Frontal cortex (tissue), 2 donors: Measurements from ENCODE around the gene KLHDC4.

DNA sequence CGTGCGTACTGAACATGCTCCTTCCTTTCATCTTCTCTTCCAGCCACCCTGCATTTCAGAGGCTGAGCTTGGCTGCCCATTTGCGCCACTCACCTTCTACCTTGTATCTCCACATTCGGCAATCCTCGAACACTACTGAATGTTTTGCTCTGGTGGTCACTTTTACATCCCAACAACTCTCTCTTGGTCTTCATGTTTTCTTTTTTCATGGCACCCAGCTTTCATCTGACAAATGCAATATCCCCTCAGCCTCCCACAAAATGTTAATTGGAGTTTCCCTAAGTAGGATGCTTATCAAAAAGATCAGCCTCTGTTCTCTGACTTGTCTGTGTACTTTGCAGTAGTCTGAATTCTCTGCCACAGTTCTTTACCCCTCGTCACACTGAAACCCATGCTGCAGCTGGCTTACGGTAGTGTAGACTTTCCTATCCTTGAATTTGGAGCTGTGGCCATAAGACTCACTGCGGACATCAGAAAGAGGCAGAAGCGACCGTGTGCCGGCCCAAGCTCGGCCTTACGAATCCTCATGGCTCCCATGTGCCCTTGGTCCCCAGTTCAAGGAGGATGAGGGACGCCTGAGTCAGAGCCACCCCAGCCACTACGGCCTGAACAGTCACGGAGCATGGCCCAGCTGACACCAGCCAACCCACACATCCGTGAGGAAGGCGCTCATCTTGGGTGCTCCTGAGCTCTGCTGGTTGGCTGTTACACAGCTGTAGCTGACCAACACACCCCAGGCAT is 44.2 kb downstream of the ZCCHC14 start:
- RAMPAGE, long total RNA, result no peak

GRCh38 chr16:87487103-87488047 is 5.4 kb downstream of the ZCCHC14 start:
- RAMPAGE, long total RNA, result no peak

- RAMPAGE, long total RNA, result no peak
These were observed 4.4 kb upstream of the ZCCHC14 start for GRCh38 chr16:87497095-87497738.

DNA sequence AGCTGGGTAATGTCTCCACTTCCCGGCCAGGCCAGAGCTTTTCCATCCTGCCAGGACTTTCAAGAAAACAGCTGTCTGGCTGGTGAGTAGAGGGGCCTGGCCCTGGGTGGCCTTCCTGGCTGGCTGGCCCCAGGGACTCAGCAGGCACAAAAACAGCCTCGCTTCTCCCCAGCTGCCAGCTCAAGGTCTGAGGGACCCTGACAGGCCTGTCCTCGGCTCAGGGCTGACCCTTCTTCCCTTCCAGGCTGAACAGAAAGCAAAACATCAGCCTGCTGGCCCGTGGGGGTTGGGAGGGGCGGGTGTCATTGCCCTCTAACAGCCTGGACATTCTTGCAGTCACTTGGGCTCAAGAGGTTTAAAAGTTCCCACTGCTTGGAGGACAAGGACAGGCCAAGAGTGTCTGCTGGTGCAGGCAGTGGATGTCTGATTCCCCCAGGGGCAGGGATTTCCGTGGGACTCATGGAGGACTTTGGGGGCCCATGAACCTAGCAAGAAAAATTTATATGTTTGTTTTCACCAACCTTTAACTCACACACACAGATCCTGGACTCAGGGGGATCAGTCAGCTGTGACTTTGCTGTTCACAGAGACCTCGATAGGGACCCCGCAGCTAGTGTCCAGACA is 45.1 kb upstream of the JPH3 start:
- RAMPAGE, long total RNA, result no peak

GRCh38 chr16:87581588-87582616 is 20.4 kb upstream of the JPH3 start:
- RAMPAGE, long total RNA, result no peak

DNA sequence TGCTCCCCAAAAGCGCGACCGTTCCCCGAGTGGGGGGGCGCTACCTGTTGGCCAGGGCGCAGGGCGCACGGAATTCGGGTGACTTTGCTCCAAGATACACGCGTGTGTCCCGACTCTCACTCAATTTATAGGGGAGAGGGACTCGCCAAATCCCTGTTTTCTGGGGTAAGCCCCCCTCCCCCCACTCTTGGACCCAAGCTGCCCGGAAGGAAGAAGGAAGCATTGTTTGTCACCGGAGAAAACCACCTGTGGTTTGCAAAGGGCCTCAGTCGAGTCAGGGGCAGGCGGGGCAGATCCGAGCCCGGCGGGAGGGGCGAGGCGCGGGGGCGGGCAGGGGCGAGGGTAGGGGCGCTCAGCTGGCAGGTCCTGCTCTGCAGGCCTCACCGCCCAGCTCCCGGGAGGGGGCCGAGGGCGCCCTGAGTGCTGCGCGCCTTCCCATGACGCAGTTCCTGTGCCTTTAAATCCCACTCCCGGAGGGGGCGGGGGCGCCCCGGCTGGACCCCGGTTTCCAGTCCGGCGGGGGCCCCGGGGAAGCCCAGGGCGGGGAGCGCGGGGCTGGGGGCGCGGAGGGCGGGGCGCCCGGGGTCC is 448 bp upstream of the JPH3 start:
- RAMPAGE, long total RNA, result no peak

DNA sequence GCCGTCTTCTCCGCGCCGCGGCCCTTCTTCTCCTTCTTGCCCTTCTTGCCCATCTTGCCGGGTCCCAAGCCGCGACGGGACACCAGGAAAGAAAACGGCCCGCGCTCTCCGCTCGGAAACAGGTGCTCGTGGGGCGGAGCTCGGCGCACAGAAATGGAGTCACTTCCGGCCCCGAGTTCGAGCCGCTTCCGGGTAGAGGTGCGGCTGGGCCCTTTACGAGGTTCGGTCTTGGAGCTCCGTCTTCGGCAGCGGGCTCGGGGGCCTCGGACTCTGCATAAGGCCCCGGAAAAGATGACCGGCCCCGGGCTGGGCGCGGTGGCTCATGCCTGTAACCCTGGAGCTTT is at the start of gene KLHDC4:
KLHDC4 (minus strand) TSS at position 149 of the 344 bp plus-strand sequence.
- RAMPAGE, long total RNA, result no peak

DNA sequence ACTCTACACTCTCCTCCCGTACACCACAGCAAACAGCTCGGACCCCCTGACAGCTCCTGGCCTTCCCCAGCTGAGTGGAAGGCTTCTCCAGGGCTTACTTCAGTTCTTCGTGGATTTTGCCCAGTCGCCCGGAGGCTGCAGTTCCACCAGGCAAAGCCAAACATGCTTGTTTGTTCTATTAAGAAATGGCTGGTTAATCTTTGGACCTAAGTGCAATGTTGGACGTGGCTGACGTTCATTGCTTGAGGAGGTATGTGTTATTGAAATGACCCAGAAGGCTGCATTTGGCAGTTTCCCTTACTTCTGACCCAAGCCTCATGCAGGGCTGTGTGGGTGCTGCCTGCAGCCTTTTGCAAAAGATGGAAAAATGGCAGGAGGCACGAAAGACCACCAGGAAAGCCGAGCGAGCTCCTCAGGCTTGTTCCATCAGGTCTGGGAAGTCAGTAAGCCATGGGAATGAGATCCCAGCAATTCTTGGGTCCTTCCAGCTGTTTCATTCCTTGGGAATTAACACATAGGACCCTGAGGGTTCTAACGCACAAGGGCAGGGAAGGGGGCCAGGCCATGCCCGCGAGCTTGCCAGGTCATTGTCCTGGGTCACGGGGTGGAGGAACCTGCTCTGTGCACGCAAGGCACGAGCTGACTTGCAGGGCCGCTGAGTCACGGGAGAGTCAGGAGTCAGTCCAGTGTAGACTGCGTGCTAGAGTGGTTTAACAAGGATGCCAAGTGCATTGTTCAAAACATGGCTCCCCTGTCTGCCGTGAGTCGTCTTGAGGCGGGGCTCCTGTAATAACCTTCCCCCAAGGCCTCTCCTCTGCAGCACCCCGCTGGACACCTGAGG is 24.0 kb upstream of the KLHDC4 start:
- RAMPAGE, long total RNA, result no peak

DNA sequence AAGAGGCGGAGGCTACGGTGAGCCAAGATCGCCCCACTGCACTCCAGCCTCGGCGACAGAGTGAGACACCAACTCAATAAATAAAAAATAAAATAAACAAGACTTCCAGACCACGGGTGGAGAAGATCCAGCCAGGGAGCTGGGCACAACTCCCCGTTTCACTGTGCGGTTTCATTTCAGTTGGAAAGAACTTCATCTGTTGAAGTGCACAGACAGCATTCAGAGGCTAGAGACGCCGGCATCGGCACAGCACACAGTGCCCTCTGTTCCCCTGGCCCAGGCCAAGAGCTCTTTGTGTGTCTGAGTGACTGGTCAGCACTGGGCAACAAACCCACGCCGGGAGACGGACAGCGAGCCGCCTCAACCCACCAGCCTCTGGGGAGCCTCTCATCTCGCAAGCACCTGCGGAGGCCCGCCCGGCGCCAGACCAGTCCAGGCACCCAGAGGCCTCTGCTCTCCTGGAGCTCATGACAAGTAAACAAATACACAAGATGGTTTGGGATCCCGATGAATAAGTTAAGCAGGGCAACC is 25.5 kb upstream of the KLHDC4 start:
- RAMPAGE, long total RNA, result no peak

DNA sequence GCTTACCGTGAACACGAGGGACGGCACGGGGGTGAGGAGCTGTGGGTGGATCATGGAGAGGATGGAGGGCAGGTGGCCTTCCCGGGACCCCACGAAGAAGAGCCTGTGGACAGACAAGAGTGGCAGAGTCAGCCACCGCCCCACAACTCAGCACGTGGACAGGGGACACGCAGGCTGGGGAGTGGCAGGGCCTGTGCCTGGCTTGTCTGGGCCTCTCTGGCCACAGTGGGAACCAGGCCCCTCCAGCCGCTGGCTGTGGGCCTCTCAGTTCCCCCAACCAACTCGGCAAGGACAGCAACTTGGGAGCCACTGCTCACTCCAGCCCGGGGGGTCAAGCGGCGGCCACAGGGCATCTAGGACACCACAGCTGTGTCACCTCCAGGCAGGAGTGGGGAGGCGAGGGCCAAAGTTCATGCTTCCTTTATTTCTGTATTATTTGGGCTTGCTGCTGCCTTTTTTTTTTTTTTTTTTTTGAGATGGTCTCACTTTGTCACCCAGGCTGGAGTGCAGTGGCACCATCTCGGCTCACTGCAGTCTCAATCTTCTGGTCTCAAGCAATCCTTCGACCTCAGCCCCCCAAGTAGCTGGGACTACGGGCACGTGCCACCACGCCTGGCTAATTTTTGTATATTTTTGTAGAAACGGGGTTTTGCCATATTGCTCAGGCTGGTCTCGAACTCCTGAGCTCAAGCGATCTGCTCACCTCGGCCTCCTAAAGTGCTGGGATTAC is 31.3 kb downstream of the SLC7A5 start:
- RAMPAGE, long total RNA, result no peak

GRCh38 chr16:87870403-87871283 is 1.3 kb upstream of the SLC7A5 start:
- RAMPAGE, long total RNA, result no peak

DNA sequence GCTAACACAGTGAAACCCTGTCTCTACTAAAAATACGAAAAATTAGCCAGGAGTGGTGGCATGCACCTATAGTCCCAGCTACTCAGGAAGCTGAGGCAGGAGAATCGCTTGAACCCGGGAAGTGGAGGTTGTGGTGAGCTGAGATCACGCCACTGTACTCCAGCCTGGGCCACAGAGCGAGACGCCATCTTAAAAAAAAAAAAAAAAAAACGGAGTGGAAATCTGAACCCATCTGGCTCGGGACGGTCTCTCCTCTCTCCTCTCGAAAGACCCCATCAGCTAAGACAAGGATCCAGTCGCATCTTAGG is 394 bp downstream of the CA5A start:
- RAMPAGE, long total RNA, result no peak

DNA sequence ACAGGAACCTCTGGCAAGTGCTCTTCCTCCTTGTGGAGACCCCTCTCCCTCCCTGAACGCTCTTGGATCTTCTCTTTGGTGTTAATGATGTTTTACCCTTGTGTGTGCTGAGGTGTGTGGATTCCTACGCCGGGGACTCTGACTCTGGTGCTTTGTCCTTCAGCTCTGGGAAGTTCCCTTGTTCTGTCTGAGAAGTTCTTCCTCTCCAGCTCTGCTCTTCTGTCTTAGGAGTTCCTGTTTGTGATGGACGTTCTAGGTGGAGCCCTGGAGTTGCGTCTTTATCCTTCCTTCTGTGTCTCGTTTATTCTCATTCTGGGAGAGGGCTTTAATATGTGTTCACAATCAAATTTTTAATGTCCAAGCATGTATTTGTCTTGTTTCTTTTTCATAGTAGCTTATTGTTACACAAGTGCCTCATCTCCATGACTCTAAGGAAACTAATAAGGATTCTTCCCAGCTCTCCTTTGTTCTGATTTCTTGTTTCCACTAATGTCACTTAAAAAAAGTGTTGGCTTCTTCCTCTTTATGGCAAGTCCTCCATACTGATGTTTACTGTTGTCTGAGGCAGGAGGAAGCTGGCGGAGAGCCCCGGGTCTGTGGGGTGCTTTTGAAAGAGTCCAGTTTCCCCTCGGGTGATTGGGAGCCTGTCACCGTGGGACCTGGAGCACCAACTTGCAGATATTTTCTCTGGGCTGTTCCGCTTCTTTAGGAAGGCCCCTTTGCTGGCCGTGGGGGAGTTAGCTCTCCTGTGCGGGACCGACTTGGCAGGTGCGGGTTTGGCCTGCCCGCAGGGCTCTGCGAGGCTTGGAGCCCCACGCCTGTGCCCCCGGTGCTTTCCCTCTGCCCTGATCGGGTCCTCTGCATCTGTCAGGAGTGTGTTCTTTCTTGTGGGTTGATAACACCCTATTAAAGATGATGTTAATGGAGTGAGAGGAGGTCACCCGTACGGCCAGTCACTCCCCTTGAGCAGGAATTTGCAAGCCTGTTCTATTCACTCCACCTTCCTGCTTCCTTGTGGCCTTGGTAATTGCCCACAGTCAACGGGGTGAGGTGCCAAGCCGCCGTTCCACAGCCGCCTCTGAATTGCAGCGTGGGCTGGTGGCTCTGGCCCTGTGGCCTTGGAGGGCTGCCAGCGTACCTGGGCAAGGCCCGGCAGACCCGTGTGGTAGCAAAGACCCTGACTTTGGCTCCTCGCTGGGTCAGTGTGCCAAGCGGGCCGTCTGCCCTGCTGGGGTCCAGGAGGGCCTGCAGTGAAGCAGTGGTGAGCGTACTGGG is 3.1 kb downstream of the BANP start:
- RAMPAGE, long total RNA, result no peak

GRCh38 chr16:88077185-88077942 is 126.1 kb downstream of the BANP start:
- RAMPAGE, long total RNA, result no peak

GRCh38 chr16:88143495-88144523 is 192.6 kb downstream of the BANP start:
- RAMPAGE, long total RNA, result no peak

DNA sequence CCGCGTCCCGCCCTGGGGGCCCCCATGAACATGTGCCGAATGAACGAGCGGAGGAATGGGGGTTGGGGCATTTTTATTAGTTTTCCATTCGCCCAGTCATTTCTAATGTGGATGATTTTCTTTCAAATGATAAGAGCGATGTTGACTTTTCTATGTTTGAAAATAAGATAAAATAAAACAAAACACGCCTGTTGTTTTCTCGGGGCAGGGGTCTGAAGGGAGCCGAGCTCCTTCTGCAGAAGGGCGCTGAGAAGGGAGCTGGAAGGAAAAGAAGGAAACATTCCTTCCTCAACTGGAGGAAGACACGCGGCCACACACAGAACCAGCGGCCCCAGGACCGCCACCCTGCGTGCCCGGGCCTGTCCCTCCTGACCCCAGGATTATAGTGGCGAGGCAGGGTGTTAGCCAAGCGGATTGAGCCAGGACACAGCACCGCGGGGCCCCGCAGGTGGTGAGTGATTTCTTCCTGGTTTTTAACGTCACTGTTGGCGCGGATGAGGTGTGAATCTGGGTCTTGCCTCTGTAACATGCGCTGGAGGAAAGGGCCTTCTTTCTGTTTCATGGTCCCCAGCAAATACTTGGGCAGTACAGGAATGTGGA is 158.8 kb upstream of the ZNF469 start:
- RAMPAGE, long total RNA, result no peak

GRCh38 chr16:88392947-88393596 is 10.3 kb downstream of the ZNF469 start:
- RAMPAGE, long total RNA, result no peak

DNA sequence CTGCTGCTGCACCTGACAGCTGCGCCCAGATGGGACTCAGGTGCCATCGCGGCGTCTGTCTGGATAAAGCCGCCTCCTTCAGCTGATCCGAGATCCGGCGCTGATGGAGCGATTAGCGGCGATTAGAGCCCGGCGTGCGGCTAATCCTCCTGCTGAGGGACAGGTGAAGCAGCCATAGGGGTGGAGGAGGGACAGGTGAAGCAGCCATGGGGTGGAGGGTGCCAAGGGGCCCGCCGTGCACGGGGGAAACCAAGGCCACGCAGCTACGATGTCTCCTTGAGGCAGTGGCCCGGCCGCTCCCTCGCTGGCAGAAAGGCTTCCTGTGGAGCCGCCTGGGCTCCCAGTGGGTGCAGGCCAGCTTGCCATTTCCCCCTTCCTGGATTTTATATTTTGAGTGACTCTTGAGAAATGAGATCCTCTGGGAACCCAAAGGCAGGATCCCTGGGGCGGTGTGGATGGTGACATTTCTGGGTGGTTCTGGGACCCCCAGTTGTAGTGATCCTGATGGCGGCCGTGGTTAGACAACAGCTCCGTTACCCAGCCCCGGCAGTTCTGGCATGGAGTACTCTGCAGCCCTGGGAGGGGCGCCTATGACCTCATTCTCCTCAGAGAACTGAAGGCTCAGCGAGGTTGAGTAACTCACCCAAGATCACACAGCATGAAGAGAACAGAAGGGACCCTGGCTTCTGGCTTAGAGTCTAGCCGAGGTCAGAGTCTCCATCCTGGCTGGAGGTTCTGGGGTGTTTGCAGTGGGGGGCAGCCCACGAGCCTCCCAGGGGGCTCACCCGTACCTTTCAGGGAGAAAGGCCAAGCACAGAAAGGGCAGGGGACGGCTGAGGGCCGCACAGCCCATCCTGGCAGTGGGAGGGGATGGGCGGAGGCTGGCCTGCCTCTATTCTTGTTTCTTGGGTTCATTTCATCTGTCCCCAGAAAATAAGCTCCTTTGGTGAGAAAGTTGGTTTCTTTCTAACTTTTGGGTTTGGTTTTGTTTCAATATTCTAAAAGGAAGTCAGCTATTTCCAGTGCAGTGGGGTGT is 13.0 kb downstream of the ZFPM1 start:
- RAMPAGE, long total RNA, result no peak

DNA sequence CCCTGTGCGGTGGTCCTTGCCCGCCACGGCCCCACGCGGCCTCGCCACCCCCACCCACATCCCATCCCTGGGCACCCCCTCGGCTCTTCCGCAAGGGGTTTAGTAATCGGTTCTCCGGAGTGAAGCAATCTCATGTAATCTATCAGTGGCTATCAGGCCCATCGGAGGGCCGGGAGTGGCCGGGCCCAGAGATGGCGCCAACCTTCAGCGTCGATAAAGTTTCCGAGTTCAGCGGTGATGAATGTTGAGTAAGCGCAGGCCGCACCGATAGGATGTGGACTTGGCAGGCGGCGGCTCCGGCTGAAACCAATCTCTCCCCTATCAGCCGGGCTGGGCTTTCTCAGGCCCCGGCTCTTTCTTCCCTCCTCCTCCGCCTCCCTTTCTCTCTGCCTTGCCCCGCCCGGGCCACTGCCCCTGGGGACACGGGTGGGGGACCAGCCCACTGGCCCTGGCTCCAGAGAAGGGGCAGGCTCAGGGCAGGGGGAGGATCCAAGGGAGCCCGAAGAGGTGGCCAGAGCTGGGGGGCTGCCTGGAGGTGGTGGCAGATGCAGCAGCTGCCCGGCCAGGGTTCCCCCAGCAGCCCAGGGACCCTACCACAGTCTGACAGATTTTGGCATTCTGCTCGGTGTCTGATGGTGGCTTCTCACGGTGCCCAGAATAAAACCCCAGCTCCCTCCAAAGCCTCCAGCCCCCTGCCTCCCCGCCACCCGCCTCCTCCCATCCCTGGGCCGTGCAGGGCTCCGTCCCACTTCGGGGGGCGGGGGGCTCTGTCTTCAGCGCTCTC is 20.9 kb downstream of the ZFPM1 start:
- RAMPAGE, long total RNA, result no peak

DNA sequence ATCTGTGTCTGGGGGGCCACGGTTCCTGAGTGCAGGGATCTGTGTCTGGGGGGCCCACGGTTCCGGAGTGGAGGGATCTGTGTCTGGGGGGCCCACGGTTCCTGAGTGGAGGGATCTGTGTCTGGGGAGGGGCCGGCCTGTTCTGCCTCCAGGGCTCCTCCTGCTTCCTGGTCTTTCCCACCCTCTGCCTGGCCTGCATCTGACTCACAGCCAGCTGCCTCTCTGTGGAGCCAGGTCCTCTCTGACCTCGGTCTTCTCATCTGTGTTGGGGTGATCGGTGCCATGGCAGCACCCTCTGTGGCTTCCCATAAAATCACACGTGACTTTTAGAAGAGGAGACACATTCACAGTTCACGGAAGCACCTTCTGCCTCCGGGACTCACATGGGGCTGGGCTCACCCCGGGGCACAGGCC is 50.3 kb downstream of the ZFPM1 start:
- RAMPAGE, long total RNA, result no peak